ENCODE results near the gene CLMP.

GRCh38 chr11:120883725-120884254 lies 140.1 kb upstream of the TBCEL start:
- RRBS, result no CpG with 5 or more reads among the region's 7 CpGs

DNA sequence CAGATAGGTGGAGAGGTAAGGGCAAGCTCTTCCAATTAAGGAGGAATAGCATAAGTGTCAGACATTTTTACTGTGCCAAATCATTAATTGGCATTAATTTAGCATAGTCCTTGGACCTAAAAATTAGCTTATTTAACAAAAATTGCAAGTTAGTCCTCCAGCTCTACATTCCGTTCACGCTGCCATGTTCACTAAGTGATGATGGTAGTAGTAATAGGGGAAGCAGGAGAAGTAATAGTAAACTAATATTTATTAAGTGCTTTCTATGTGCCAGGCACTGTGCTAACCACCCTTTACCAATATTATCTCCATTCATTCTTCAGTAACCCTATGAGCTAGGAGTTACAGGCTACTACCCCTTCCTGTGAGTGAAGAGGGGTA lies 11.0 kb downstream of the TBCEL start:
- RRBS, result no CpG with 5 or more reads among the region's 2 CpGs

DNA sequence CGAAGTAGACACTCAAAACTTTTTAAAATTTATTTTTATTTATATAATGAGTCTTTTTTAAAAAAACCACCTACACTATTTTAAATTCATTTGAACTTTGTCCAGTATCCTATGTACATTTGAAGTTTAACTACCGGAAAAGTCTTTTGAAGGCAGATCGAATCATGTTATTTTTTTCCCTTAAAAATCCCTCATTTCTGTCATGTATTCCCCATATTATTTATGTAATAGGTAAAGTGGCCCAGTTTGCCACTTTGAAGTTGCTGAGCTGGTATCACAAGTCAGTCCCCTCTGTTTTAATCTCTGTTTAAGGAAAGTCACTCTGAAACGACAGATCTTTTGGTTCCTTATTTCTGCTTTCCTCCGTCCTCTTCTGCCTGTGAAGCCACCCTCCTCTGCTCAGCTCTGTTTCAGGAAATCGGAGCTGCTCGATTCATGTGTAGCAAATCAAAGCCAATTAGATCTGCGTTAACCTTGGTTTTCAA lies 810 bp upstream of the SC5D start:
- RRBS, result 44% methylated on average over 2 of the region's 8 CpGs

DNA sequence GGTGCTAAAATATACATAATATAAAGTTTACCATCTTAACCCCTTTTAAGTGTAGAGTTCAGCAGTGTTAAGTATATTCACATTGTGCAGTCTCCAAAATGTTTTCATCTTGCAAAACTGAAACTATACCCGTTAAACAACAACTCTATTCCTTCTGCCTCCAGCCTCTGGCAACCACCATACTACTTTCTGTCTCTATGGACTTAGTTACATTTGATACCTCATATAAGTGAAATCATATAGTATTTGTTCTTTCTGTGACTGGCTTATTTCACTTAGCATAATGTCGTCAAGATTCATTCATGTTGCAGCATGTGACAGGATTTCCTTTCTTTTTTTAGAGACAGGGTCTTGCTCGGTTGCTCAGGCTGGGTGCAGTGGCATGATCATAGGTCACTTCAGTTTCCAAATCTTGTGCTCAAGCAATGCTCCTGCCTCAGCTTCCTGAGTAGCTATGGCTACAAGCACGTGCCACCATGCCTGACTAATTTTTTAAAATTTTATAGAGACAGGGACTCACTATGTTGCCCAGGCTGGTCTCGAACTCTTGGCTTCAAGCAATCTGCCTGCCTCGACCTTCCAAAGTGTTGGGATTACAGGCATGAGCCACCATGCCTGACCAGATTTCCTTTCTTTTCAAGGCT lies 29.4 kb upstream of the SORL1 start:
- RRBS, result no CpG with 5 or more reads among the region's 6 CpGs

DNA sequence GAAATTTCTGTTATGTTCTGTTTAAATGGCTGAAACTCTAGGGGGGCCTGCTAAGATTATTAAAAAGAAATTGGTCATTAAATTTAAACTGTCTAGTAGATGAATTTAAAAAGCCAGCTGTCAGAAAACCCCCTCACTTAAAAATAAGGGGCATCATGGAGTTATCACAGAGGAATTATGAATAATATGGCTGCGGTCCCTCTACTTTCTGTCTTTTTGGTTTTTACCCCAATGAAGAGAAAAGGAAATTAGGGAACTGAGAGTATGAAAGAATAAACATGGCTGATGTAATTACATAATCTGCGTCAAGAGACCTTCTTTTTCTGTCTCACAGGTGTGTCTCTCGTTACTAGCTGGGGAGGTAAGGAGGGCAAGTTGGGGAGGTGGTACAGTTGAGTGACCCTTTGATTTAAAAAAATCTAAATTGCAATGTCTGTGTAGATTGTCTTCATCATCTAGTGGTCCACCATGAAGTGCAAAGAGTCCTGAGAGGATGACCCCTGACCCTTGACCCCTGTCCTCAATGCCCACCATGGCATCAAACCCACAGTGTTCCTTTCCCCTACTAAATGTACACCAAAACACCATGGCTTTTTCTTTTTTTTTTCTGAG lies 21.8 kb upstream of the SORL1 start:
- RRBS, result no CpG with 5 or more reads among the region's 3 CpGs

GRCh38 chr11:121450387-121450993 lies 1.6 kb upstream of the SORL1 start:
- RRBS, result no CpG with 5 or more reads among the region's 2 CpGs

DNA sequence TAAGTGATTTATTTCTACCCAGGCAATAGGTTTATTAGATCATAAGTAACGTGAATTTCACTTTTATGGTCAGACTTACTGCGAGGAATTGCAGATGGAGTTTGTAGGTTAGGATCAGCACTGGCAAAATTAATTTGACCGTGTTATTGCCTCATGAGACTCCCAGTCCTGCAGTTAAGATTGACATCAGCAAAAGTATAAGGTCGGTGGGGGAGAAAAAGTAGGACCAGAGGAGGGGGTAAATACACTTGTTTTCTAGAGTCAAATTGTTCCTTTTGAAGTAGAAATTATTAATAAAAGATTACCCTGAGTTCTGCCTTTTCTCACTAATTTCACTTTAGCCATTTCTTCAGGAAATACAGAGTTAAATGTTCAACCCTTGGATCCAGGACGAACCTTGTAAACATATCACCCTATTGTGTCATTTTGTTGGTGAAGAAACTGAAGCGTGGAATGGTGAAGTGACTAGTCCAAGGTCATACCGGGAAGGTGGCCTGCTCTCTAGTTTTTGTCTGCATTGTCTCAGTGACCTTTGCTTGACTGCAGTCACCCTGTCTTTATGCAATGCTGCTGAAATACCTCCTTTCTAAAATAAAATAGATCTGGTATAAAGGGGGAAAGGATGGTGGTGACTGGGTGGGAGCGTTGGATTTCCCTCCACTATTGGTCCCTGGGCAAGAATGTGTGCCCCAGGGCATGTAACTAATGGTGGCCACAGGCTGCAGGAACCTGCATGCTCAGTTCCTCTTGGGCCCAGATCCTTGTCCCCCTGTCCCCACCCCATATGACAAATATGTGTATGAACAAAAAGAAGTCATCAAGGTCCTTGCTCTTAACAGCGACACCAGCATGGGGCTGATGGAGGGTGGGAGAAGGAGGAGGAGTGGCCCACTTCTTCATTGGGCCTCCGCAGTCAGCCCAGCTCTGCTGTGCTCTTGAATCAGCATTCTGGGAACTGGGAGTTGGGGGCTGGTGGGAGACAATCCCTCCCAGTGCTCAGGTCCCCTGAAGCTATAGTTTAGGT lies 1.5 kb downstream of the SORL1 start:
- RRBS, result no CpG with 5 or more reads among the region's 10 CpGs

- RRBS, result no CpG with 5 or more reads among the region's 26 CpGs
Observed at GRCh38 chr11:121478702-121479313, 26.7 kb downstream of the SORL1 start.

- RRBS, result no CpG with 5 or more reads among the region's 1 CpG
Observed at GRCh38 chr11:121564905-121565360, 112.8 kb downstream of the SORL1 start.

DNA sequence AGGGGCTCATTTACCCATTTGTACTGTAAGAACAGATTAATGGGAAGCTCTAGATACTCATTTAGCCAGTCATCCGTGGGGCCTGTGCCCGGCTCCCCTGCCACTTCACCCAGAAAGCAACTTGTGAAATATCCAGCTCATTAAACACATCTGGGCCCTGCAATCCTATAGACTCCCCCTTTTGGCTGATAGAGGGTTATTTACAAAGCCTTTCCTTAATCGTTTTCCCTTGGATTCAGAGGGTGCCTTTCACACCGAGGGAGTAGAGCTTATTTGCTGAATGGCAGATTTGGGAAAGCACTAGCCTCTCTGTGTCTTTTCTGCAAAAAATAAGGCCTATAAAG lies 119.4 kb downstream of the SORL1 start:
- RRBS, result no CpG with 5 or more reads among the region's 4 CpGs

DNA sequence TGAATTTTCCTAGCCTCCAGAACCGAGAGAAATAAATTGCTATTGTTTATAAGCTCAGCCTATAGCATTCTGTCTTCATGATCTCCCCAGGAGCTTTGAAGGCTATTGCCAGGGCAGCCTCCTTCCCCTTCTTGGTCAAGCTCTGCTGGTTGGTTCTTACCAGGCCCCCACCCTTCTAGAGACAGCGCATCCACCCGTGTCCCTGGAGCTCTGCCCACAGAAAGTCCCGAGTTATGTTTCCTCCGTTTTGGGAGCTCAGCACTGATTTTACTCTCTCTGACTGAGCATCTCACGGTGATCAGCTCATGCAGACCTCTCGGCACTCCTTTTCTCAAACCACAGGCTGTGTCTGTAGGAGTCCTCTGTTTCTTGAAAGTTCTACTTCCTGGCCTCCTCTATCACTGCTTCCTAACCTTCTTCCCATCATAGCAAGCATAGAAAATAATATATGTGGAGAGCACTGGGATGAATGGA lies 124.5 kb downstream of the SORL1 start:
- RRBS, result no CpG with 5 or more reads among the region's 7 CpGs

- RRBS, result no CpG with 5 or more reads among the region's 5 CpGs
Observed at GRCh38 chr11:121635086-121635453, 183.0 kb downstream of the SORL1 start.

GRCh38 chr11:121654545-121655330 lies 202.6 kb downstream of the SORL1 start:
- RRBS, result no CpG with 5 or more reads among the region's 14 CpGs

- RRBS, result 2% methylated on average over 8 of the region's 43 CpGs
Observed at GRCh38 chr11:121655331-121656209, 203.5 kb downstream of the SORL1 start.

- RRBS, result 96% methylated on average over 2 of the region's 7 CpGs
Observed at GRCh38 chr11:121662087-121662741, 210.1 kb downstream of the SORL1 start.

DNA sequence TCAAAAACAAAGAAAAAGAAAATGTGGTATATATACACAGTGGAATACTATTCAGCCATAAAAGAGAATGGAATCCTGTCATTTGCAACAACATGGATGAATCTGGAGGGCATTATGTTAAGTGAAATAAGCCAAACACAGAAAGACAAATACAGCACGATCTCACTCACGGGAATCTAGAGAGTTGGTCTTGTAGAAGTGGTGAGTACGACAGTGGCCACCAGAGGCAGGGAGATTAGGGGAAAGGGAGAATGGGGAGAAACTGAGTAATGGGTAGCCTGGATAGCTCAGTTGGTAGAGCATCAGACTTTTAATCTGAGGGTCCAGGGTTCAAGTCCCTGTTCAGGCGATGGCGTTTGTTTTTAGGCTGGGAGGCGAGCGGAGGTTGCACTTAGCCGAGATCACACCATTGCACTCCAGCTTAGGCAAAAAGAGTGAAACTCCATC lies 95.8 kb upstream of the UBASH3B start:
- RRBS, result no CpG with 5 or more reads among the region's 8 CpGs

GRCh38 chr11:122580531-122580851 lies 75.0 kb upstream of the UBASH3B start:
- RRBS, result no CpG with 5 or more reads among the region's 7 CpGs

DNA sequence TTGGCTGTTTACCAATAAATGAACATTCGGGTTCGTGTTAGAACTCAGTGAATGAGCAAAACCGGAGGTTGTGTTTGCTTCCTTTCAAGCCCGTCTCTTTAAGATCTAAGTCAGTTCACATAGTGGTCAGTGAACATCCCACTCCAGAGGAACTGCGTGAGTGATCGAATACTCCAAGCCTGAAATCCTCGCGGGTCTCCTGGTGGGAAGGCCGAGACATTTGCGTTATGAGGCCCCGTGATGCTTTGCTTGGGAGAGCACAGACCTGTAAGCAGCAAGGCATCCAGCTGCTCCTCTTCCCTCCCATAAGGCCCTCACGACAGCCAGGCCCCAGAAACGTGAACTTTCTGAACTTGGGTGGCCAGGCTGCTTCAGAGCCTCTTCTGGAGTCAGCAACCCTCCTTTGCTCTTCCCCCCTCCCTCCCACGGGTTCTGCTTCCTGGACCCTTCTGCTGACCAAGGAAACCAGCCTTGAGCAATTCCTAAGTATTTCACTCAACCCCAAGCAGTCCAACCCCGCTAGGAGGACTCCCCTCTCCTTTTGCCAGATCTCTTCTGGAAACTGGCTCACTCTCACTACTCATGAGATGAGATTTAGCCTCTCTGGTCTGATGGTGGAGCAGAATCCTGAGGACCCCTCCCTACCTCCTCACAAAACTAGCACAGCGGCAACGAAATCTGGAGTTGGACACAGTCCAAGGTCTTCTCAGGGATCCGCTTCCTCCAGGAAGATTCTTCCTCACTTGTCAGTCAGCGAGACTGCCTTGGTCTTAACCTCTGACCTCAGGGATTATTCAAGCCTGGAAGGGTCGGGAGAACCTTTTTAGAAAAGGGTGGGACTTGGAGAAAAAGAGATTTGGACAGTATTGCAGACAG lies 86.1 kb downstream of the UBASH3B start:
- RRBS, result no CpG with 5 or more reads among the region's 20 CpGs

GRCh38 chr11:123194664-123195600 lies at the start of gene CLMP:
Gene CLMP (minus strand): TSS chr11:123195248.
- RRBS, result 1% methylated on average over 33 of the region's 77 CpGs

GRCh38 chr11:123472271-123473004 lies 42.4 kb downstream of the GRAMD1B start:
- RRBS, result no CpG with 5 or more reads among the region's 8 CpGs

Measured in renal cortical epithelial cell (primary cell).